T-cell (primary cell): ENCODE measurements around the genes MPZL3 and KMT2A.

- PRO-cap, 7 experiments, result peak in 2 of 7 experiments; most common plus-strand start chr11:117828872 (in 1); most common minus-strand start chr11:117828659 (in 2)
These were observed 4.1 kb upstream of the FXYD2 start for GRCh38 chr11:117828517-117829097.

- PRO-cap, 7 experiments, result peak in 2 of 7 experiments; most common plus-strand start chr11:117951634 (in 2); most common minus-strand start chr11:117951529 (in 2)
These were observed 22.2 kb upstream of the TMPRSS13 start for GRCh38 chr11:117951164-117952005.

DNA sequence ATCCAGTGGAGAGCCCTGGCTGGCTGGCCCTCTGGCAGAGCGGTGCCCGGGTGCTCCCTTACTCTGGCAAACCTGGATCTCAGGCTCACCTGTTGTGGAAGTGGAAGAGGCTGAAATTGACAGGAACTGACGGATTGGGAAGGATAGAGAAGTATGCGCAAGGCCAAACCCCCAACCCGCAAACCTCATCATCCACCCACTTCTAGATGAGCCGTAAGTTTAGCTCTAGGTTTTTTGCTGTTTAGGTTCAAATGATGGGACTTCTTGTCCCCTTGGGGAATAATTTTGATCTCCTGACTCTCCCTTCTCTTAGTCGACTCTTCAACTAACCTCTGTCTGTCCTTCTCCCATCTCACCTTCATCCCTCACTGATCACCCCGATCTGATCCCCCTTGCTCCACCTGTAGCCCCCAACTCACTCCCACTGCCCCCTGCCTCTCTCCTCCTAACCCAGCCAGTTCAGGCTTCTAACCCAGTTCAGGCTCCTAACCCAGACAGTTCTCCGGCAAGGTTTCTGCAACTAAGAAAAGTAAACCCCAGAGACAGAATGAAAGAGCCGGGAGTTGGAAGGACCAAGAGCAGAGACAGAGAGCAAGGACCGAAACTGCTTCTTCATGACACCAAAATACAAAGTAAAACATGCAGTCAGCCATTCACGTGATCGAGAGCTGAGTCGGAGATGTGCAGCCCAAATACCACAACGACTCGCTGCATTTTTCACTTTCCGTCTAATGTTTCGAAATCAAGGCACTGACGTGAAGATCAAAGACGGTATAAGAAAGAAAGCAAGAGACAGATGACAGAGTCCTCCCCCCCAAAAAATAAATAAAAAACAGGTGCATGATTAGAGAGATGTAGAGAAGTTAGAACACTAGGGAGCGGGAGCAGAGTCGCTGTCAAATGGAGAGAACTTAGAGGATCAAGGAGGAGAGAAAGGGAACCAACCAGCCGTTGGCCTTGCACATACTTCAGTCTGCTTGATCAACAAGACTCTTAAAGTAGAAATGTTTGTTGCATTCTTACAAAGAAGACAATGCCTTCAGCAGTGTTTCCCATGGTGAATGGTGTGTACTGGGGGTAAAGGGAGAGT lies 752 bp downstream of the IL10RA start:
- PRO-cap, 7 experiments, result peak in 7 of 7 experiments; most common plus-strand start position 855 of the sequence (in 7); most common minus-strand start position 606 of the sequence (in 5)

DNA sequence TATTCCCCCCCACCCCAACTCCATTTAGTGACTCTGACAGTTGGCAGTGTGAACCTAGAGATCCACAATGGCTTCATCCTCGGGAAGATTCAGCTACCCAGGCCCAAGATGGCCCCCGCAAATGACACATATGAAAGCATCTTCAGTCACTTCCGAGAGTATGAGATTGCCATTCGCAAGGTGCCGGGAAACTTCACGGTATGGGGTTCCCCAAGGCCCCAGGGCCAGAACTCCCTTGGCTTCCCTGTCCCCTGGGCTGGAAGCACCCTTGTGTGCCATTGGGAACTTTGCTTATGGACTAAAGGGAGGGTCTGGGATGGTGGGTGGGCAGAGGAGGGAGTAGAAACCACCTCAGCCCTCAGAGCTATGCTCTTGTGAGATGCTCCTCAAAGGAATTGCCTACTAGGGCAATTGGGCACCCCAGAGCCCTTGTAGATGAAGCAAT lies 7.0 kb downstream of the IL10RA start:
- PRO-cap, 7 experiments, result no peak in any of the 7 experiments

GRCh38 chr11:117999614-118000482 lies 13.7 kb downstream of the IL10RA start:
- PRO-cap, 7 experiments, result no peak in any of the 7 experiments

- PRO-cap, 7 experiments, result no peak in any of the 7 experiments
These were observed 2.1 kb upstream of the TMPRSS4 start for GRCh38 chr11:118074662-118075308.

- PRO-cap, 7 experiments, result no peak in any of the 7 experiments
These were observed 13.4 kb upstream of the SMIM35 start for GRCh38 chr11:118100198-118100594.

- PRO-cap, 7 experiments, result no peak in any of the 7 experiments
These were observed 7.4 kb downstream of the SCN4B start for GRCh38 chr11:118144822-118145936.

GRCh38 chr11:118210327-118210841 lies 14.4 kb downstream of the JAML start:
- PRO-cap, 7 experiments, result no peak in any of the 7 experiments

GRCh38 chr11:118251675-118252609 lies at the start of gene MPZL3:
MPZL3 (minus strand) TSS chr11:118252365.
- PRO-cap, 7 experiments, result peak in 7 of 7 experiments; most common plus-strand start chr11:118252201 (in 5); most common minus-strand start chr11:118252306 (in 6)

DNA sequence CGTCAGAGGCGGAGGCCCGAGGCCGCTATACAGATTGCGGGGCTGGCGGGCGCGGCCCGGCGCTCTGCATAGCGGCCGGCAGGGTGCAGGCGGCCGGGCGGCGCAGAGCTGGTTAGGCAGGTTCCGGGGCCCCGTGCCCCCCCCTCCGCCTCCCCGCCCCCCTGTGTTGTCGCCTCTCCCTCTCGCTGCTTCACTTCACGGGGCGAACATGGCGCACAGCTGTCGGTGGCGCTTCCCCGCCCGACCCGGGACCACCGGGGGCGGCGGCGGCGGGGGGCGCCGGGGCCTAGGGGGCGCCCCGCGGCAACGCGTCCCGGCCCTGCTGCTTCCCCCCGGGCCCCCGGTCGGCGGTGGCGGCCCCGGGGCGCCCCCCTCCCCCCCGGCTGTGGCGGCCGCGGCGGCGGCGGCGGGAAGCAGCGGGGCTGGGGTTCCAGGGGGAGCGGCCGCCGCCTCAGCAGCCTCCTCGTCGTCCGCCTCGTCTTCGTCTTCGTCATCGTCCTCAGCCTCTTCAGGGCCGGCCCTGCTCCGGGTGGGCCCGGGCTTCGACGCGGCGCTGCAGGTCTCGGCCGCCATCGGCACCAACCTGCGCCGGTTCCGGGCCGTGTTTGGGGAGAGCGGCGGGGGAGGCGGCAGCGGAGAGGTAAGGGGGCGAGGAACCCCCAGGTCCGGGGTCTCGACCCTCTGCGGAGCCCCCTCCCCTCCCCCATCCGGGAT lies at the start of gene KMT2A:
Gene KMT2A (plus strand): TSS at position 188 of the 714 bp plus-strand sequence.
- PRO-cap, 7 experiments, result peak in 7 of 7 experiments; most common plus-strand start position 193 of the sequence (in 7); most common minus-strand start position 486 of the sequence (in 4)

GRCh38 chr11:118531444-118531900 lies 480 bp downstream of the TMEM25 start:
- PRO-cap, 7 experiments, result no peak in any of the 7 experiments

DNA sequence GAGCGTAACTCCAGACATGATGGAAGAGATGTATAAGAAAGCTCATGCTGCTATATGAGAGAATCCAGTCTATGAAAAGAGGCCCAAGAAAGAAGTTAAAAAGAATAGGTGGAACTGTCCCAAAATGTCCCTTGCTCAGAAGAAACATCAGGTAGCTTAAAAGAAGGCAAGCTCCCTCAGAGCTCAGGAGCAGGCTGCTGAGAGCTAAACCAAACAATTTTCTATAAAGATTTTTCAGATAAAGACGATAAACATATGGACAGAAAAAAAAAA lies 4.4 kb downstream of the IFT46 start:
- PRO-cap, 7 experiments, result no peak in any of the 7 experiments

- PRO-cap, 7 experiments, result no peak in any of the 7 experiments
These were observed 564 bp upstream of the ARCN1 start for GRCh38 chr11:118571549-118572140.

- PRO-cap, 7 experiments, result peak in 1 of 7 experiments; most common plus-strand start chr11:118588170 (in 1)
These were observed 15.7 kb downstream of the ARCN1 start for GRCh38 chr11:118587838-118588405.

DNA sequence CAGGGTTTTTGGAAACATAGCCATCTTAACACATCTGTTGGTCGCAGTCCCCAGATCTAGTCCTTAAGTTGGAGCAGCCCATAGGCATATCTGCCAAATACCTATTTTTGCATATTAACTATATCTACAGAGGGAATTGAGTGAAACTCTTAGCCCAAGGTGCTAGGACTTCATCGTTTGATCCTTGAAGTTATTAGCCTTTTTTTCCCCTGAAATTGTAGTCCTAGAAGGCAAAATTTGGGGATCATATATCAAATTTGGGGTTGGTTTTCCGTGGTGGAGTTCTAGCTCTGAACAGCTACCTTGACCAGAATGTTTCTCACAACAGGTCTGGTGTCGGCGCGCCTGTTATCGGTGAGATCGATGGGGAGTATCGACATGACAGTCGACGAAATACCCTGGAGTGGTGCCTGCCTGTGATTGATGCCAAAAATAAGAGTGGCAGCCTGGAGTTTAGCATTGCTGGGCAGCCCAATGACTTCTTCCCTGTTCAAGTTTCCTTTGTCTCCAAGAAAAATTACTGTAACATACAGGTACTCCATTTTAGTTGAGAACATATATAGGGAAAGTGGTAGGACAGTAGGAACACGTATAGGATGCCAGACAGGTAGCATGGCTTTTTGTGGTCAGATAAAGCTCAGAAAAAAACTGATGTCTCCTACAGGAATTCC lies 9.9 kb upstream of the PHLDB1 start:
- PRO-cap, 7 experiments, result peak in 1 of 7 experiments; most common plus-strand start position 391 of the sequence (in 1)

DNA sequence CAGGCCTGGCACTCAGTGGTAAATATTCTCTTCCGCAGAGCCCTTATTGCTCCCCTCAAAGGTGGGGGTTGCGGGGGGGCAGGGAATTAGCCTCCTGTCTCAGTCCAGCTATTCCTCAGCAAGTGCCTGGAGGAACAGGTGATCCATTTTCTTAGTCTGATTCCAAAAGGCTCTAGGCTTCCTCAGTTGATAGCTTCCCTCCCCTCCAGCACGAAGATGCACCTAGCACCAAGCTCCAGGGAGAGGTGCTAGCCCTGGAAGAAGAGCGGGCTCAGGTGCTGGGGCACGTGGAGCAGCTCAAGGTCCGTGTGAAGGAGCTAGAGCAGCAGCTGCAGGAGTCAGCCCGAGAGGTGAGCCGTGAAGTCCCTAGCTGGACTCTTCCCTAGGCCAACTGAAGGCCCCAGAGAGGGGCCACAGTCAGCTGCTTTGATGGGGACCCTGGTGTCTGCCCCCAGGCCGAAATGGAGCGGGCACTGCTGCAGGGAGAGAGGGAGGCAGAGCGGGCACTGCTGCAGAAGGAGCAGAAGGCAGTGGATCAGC lies 24.4 kb downstream of the PHLDB1 start:
- PRO-cap, 7 experiments, result no peak in any of the 7 experiments

DNA sequence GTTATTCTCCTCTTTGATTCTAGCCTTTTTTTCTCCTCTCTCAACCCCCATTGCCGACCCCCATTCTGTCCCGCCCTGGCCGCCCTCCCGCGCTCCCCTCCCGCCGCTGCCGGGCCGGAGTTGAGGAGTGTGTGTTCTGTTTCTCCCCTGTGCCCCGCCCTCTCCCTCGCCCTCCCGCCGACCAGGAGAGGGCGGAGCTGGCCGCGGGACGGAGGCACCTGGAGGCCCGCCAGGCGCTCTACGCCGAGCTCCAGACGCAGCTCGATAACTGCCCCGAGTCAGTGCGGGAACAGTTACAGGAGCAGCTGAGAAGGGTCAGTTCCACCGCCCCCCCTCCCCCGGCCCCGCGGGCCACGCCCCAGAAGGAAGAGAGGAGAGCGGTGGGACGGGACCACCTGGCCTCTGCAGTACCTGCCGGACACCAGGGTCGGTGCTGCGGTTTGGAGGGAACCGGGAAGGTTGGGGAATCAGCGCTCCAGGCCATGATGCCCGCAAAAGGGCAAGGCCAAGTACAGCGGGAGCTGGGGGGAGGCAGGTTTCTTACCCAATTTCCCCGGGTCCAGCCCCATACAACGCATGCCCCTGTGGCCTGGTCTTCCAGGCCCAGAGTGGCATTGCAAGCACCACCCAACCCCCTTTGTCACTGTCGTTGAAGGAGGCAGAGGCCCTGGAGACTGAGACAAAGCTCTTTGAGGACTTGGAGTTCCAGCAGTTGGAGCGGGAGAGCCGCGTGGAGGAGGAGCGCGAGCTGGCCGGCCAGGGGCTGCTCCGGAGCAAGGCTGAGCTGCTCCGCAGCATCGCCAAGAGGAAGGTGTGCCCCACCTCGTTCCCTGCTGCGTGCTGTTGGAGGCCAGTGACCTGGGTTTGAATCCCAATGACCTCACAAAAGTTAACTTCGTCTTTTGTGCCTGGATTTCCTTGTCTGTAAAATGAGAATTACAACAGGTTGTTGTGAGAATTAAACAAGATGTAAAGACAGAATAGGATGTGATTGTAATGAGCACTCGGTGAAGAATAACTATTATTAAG lies 27.6 kb downstream of the PHLDB1 start:
- PRO-cap, 7 experiments, result no peak in any of the 7 experiments

GRCh38 chr11:118659240-118660048 lies 20.0 kb downstream of the TREH start:
- PRO-cap, 7 experiments, result no peak in any of the 7 experiments

DNA sequence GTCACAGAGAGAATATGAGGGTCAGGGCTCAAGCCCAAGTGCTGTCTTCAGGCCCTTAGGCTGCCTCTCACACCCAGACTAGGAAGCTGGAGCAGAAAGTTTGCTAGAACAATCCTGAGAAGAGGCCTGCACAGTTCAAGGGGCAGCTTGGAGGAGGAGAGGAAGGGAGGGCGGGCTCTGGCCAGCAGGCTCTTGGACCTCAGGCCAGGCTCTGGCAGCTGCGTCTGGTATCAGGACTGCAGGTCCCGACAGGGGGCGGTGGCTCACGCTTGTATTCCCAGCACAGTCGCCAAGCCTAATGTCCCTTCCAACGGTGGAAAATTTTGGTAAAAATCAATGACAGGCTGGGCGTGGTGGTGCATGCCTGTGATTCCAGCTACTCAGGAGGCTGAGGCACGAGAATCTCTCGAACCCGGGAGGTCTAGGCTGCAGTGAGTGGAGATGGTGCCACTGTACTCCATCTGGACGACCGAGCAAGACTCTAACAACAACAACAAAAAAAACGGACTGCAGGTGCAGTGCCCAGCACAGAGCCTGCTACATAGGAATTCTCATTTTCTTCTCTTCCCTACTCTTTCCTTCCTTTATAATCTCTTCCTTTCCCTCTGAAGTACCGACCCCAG lies 491 bp downstream of the TREH start:
- PRO-cap, 7 experiments, result no peak in any of the 7 experiments